Measurements from ENCODE around the genes STK39 and ABCB11.

- RRBS: 2% methylated on average over 31 of the region's 100 CpGs
Measured at GRCh38 chr2:168247308-168248436, at the start of gene STK39. Gene STK39, minus strand, starts transcription at chr2:168247595.

DNA sequence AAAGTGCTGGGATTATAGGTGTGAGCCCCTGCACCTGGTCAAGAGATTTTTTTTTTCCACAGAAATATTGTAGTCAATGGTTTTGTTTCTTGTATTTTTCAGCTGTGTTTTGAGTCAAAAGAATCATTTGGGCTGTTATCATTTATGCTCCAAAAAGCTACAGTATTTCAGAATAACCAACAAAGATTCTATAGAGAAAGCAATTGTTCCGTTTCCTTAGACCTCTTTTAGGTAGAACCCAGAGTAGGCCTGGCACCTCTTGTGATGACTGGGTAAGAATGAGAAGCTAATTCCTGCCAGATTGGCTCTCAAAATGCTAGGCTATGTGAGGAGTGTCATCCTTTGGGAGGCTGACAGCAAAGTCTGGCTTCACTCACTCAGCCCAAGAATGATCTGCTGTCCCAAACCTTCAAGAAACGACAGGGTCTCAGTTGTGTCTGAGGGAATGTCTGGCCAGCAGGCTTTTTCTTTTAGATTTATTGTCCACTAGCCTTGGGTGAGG, 4.4 kb downstream of the CERS6 start:
- RRBS: no CpG with 5 or more reads among the region's 2 CpGs

DNA sequence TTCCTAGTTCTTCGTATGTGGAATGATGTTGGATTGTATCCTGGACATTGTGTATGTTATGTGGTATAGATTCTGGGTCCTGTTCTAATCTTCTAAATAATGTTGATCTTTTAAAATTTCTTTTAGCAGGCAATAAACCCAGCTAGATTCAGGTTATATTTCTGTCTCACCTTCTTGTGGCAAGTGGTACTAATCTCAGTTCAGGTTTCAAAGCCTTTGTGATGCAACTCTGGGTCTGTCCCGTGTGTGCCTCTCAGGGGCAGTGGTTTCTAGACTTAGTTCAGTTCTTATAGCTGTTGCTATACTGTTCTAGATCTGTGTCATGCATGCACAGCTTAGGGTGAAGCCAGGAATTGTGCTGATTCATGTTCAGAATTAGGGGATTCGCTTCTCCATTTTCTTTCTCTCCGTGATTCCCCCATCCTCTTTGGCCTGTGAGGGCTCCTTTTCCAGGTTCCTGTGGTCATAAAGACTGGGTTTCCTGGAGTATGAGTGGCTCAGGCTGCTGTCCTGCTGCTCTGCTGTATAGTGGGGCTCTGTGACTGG, 33.9 kb downstream of the CERS6 start:
- RRBS: no CpG with 5 or more reads among the region's 4 CpGs

- RRBS: no CpG with 5 or more reads among the region's 2 CpGs
Measured at GRCh38 chr2:168496996-168497378, 40.9 kb downstream of the CERS6 start.

GRCh38 chr2:168501499-168502174, 45.6 kb downstream of the CERS6 start:
- RRBS: no CpG with 5 or more reads among the region's 6 CpGs

DNA sequence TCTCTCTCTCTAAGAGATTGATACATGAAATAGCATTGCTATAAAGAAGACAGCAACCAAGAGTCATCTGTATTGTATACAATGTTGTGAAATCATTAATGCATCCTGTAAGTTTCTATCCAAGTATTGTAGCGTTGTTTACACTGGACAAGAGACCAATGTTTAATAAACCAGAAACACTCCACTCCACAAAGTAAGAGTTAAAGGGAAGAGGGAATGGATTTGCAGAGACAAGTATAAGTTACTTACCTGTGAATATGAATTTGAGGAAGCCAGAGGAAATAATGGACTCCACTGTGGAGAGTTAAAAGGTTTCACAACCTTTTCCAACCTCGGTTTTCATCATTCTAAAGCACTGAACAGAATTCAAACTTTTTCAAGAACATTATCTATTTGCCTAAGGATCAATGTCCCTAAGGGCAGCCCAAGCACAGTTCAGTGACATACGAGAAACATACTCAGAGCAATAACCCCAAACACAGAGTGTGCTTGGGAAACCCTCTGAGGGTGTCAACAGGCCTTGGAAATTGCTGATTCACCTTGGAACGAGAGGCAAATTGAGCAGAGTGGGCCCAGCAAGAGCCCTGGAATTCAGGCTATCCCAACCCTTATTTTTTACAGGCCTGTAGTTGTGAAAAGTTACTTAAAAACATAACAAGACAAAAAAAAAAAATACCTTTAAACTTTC, at the start of gene ABCB11:
TSS of gene ABCB11 (minus strand) at position 349 of the 688 bp plus-strand sequence.
- RRBS: no CpG with 5 or more reads among the region's 4 CpGs

GRCh38 chr2:169034910-169035353, 3.8 kb upstream of the ABCB11 start:
- RRBS: no CpG with 5 or more reads among the region's 1 CpG

GRCh38 chr2:169715224-169715843, 18.3 kb upstream of the KLHL23 start:
- RRBS: 8% methylated on average over 1 of the region's 10 CpGs

DNA sequence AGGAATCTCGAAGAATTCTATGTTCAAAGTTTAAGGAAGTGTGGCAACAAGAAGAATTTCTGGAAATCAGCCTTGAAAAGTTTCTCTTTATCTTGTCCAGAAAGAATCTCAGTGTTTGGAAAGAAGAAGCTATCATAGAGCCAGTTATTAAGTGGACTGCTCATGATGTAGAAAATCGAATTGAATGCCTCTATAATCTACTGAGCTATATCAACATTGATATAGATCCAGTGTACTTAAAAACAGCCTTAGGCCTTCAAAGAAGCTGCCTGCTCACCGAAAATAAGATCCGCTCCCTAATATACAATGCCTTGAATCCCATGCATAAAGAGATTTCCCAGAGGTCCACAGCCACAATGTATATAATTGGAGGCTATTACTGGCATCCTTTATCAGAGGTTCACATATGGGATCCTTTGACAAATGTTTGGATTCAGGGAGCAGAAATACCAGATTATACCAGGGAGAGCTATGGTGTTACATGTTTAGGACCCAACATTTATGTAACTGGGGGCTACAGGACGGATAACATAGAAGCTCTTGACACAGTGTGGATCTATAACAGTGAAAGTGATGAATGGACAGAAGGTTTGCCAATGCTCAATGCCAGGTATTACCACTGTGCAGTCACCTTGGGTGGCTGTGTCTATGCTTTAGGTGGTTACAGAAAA, 2.0 kb downstream of the KLHL23 start:
- RRBS: no CpG with 5 or more reads among the region's 5 CpGs

DNA sequence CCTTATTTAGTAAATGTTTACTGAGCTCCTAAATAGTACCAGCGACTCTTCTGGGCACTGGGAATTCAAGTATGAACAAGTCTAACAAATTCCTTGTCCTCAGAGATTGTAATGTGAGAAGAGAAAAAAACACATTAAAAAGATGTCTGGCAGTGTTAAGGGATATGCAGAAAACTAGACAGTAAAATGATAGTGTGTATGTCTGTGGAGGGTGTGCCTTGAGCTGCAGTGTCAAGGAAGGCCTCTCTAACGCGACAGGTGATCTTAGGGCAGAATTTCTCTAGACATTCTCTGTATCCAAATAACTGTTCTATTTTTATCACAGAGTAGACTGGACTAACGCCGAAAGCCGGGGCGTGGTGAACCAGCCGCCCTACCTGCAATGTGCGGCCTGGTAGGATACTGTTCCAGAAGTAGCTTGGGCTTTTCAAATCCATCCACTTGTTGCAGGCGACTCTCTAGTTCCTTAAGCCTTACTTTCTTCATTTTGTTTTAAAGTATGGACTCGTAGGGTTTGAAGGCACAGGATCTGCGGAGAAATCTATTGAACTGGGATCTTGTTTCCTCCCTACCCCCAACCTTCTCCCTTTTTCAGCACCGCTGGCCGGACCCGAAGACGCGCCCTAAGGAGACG, 476 bp downstream of the METTL5 start:
- RRBS: no CpG with 5 or more reads among the region's 18 CpGs

GRCh38 chr2:169827597-169828321, 505 bp downstream of the UBR3 start:
- RRBS: 1% methylated on average over 28 of the region's 78 CpGs

DNA sequence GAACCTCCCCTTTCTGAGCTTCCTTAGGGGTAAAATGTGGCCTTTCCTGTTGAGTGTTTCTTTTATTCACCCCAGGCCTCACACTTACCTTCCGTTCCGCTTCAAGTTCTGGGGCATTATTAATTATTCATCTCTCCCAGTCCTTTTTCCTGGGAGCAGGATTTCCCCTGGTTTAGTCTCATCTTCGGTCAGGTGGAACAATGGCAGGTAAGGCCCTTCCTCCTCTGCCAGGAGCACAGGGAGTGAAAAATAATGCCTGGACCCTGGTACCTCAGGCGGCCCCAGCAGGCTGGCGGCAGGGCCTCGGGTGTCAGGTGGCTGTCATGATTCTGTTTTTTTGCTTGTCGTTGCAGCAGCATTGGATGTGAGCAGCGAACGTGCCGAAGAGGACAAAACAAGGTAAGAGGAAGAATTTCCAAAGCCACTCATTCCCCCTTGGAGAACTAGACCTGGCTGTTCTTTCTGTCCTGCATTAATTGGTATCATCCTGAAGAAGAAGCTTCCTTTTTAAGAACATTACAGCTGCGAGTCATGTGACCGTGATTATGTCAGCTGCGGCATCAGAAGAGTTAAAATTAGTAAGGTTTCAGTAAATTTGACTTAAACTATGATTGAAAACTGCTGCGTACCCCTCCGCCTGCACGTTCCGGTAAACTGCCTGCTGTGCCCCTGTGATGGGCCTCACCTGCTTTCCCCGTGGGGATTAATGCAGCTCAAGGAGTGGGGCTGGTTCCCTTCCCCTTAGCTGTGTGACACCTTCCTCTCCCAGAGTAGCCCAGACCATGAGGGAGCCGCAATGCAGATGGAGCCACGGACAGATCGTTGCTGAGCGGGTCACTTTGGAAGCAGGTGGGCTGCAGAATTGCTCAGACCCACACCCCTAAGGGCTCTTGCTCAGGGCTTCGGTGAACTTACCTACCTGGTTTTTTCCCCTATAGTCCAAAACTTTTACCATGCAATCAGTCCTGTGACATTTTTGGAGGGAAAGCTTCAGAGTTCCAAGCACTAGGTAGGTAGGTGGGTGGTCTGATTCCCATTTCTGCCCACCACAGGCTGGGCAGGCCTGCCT, 36.2 kb upstream of the MYO3B start:
- RRBS: no CpG with 5 or more reads among the region's 23 CpGs

DNA sequence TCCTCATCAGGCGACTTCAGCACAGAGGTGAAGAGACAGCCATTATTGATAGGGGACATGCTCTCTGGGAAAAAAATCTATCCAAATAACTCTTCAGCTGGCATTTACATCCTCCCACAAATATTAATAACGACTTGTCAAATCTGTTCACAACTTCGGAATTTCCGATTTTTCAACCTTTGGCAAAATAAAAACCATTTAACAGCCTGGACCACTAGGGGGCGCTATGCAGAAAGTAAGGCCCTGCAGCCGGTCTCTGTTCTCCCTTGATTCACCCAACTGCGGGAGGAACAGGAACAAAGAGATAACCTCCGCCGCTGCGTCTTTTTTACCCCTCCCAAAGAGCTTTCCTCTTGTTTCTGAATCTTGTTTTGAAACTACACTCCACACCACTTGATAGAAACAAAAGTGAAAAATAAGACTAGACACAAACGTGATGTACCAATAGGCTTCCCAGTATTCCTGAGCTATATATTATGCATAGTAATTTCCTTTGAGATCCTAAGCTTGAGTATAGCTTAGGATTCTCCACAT, 231.1 kb downstream of the MYO3B start:
- RRBS: no CpG with 5 or more reads among the region's 11 CpGs

DNA sequence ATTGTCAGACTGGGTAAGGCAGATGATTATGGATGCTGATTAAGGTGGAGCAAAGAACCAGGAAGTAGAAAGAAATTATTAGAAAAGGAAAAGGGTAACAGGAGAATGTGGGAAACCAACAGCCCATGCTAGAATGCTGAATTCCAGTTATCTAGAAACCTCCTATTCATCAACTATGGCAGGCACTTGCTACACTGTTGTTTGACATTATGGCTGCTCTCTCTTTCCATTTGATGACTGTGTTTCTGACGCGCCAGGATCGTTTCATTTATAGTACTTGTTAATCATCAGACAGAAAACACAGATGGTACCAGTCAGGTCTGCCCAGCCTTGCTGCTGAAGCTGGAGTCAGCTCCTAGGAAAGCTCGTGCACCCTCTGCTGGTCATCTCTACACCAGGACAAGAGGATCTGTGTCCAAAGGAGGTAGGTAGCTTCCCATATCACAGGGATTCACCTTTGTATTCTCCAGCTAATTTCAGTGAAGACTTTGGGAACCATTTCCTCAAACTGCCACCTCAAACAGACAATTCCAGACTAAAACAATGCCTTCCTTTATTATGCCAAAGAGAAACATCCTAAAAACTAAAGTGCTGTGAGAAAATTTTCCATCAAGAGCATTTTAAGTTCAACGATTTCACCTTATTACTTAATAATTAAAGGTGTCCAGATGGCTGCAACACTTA, 17.8 kb downstream of the METTL8 start:
- RRBS: no CpG with 5 or more reads among the region's 5 CpGs

DNA sequence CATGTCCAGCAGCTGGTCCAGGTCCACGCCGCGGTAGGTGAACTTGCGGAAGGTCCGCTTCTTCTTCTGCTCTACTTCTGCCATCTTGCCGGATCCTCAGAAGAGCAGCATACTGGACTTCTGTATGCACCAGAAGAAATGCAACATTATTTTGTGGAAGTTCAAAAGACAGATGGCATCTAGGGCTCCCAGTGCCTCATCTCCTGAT, 4.7 kb upstream of the CYBRD1 start:
- RRBS: no CpG with 5 or more reads among the region's 6 CpGs

GRCh38 chr2:171521337-171521731, 940 bp upstream of the CYBRD1 start:
- RRBS: no CpG with 5 or more reads among the region's 3 CpGs

DNA sequence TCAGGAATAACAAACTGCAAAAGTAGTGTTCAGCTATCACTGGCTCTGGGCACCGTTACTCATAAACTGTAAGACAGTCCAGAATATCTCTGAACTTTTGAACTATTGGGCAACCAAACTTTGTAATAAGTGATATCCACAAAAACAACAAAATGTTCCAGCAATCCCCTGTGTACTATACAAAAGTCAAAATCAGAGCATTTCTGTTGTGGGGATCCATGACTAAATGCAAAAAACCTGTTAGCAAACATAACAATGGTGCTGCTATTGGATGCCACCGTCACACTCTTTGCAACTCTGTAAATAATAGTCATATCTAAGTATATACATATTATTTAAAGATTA, 56.2 kb downstream of the SLC25A12 start:
- RRBS: no CpG with 5 or more reads among the region's 2 CpGs

- RRBS: 20% methylated on average over 20 of the region's 29 CpGs
Measured at GRCh38 chr2:172086940-172087483, 1.7 kb downstream of the DLX1 start.

GRCh38 chr2:172280636-172281190, 146.7 kb upstream of the ITGA6 start:
- RRBS: no CpG with 5 or more reads among the region's 4 CpGs

- RRBS: no CpG with 5 or more reads among the region's 3 CpGs
Measured at GRCh38 chr2:172357279-172357839, 70.0 kb upstream of the ITGA6 start.